Myometrial cell (primary cell): ENCODE data around the gene KLF14.

DNA sequence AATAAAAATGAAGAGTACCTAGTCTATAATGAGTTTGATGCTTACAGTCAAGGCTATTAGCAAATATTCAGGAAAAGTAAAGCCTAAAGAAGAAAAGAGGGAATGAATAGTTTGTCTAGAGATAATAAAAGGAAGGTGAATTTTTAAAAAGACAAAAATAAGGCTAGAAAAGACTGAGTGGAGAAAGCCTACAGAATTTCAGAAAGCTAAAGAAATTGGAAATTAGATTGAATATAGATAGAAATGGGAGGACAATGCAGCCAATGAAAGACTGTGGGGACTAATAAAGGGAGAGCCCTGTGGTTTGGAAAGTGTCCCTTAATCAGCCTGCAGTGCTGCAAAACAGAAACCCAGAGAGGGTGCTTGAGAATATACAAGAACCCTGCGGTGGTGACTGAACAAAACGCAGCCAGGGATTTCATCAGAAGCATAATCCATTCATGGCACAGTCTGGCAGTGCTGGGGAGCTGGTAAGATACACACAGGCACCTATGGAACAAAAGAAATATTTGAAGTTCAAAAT is 19.2 kb downstream of the CEP41 start:
- RAMPAGE, long total RNA: no peak

DNA sequence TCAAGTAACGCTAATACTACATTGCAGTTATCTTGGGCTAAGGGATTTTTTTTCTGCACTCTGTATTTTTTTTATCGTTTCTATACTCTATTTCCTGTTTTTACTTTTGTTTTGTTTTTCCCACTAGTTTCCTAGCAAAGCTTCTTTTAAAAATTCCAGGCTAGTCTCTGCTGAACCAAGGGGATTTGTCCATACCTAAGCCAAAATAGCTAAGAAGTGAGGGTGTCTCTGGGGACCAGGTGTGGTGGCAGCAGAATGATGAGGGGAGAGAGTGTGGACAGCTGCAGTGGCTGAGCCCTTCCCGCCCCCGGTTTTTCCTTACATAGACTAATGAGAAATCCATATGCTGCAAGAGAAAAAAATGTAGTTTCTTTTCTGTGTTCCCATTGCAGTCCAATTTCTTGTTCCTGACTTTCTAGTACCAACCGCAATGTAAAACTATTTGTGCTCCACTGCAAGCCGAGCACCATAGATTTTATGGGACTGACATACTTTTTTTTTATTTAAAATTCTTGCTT is 10.1 kb downstream of the CEP41 start:
- RAMPAGE, long total RNA: no peak

GRCh38 chr7:130490746-130491587 is 918 bp upstream of the MEST start:
- RAMPAGE, long total RNA: no peak

- RAMPAGE, long total RNA: no peak
These were observed 29.0 kb downstream of the MEST start for GRCh38 chr7:130520648-130521423.

- RAMPAGE, long total RNA: no peak
These were observed 46.9 kb downstream of the MEST start for GRCh38 chr7:130538382-130539532.

GRCh38 chr7:130733388-130734505 is at the start of gene KLF14:
KLF14 (minus strand) TSS chr7:130734207.
- RAMPAGE, long total RNA: no peak

- RAMPAGE, long total RNA: no peak
These were observed 141.2 kb upstream of the KLF14 start for GRCh38 chr7:130875020-130875708.

- RAMPAGE, long total RNA: no peak
These were observed 180.5 kb upstream of the KLF14 start for GRCh38 chr7:130914344-130914974.

GRCh38 chr7:130935433-130936199 is 201.6 kb upstream of the KLF14 start:
- RAMPAGE, long total RNA: no peak

DNA sequence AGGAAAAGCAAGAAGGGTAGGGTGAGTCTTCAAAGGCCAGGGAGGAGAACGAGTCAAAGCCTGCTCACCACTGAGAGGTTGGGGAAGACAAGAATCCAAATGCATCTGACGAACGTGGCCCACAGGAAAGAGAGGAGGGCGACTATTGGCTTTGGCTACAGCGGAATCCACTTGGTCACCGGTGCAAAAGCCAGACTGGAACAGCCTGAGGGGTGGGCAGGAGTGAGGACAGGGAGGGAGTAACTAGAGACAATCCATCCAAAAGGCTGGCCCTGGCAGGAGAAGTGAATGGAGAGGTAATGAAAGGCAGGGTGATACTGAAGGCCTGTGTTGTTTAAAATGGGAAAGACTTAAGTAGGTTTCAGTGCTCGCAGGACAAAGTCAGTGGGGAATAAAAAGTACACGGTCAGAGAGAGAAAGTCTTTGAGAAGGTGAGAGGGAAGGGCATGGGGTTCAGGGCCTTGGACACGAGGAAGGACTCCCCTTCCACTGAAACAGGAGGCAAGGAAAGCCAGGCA is 216.9 kb upstream of the KLF14 start:
- RAMPAGE, long total RNA: no peak

GRCh38 chr7:130957195-130957548 is 223.2 kb upstream of the KLF14 start:
- RAMPAGE, long total RNA: no peak

DNA sequence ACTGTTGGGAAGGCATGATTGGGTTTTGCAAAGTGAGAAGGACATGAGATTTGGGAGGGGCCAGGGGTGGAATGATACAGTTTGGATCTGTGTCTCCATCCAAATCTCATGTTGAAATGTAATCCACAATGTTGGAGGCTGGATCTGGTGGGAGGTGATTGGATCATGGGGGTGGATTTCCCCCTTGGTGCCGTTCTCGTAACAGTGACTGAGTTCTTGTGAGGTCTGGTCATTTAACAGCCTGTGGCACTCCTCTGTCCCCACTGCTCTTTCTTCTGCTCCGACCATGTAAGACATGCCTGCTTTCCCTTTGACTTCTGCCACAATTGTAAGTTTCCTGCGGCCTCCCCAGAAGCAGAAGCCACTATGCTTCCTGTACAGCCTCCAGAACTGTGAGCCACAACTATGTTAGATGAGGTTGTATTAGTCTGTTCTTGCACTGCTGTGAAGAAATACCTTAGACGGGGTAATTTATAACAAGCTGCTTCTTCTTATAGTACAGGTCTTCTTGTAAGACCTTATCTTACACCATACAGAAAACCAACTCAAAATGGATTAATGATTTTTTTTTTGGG is 241.7 kb upstream of the KLF14 start:
- RAMPAGE, long total RNA: no peak

DNA sequence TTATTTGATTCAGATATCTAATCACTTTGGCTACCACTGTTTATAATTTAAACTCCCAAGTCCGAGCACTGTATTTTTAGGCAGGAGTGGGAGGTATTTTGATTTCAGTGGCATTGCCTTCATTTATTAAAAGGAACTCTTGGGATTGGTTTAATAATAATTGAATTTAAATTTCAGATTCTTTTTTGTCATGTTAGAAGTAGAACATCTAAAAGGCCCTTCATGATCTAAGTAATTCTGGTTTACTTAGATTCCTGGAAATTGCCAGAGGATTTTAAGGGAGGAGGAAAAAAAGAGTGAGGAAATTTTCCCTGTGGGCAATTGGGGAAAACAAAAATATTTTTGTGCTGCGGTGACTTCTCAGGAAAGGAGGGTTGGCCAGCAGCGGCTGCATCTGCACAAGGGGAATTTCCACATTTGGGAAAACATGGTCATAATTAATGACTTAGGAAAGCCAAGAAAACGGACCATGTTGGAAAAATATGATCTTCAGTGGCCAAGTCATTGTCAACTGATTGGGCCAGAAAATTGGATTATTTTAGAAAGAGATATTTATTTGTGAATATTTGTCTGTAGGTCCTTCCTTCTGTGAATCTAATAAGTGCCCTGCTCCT is 124.5 kb upstream of the MKLN1 start:
- RAMPAGE, long total RNA: no peak

DNA sequence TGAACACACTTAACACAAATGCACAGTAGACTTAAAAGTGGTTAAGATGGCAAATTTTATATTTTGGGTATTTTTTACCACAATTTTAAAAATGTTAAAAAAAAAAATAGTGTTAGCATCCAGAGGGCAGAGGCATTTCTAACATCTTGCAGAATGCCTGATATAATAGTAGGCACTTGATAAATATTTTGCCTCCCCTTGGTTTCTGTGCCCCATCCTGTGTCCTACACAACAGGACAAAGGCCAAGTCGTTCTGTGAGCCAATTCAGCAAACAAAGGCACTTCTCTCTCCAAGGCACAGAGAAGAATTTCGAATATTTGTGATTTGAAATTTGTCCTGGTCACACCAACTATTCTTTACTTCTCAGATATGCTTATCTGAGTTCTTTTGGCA is 108.5 kb upstream of the MKLN1 start:
- RAMPAGE, long total RNA: no peak

GRCh38 chr7:131225374-131226636 is 101.9 kb upstream of the MKLN1 start:
- RAMPAGE, long total RNA: no peak

- RAMPAGE, long total RNA: no peak
These were observed 43.0 kb downstream of the PODXL start for GRCh38 chr7:131513422-131513848.

DNA sequence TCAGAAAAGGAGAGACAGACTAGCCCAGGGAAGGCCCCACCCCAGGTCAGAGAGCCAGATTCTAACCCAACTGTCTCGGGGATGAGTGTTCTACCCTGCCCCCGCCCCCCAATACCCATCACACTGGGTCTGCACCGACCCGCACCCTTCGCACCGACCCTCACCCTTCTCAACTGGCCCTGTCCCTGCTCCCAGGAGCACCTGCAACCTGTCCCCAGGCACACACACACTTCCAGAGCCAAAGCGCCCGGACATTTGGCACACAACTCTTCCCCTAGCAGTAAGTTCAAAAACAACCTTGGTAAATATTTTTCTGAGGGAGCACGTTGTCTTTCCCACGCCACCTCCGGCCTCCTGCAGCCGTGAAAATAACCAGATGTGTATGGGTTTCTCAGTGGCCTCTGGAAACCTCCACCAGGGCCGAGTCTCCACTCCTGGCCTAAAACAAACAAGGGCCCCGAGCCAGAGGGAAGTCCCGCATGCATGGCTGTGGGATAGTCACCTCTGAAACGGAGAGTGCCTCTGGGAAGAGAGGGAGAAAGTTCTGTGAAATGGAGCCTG is 16.0 kb downstream of the PODXL start:
- RAMPAGE, long total RNA: no peak

DNA sequence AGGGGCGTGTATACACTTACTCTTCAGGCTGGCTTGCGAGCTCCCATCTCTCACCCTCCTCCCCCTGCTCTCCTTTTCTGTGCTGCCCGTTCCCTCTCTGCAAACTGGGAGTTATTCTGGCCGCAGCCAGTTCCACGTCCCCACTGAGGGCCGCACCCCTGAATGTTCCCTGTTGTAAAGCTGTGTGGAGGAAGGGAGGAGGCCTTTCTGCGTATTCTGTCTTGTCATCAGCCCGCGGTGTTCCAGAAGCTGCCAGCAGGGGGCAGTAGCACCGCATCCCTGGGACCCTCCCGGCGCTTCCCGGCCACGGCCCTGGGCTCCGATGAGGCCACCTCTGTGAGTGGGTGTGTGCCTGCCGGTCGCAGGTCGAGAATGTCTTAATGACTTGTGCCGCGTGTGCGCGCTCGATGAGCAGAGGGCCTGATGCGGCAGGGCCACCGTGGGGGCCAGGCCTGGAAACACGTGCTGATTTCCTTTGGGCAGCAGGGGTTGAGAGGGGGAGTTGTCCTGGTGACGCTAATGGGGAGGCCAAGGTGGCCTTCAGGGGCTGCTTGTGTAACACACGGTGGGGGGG is 135.6 kb upstream of the PODXL start:
- RAMPAGE, long total RNA: no peak

DNA sequence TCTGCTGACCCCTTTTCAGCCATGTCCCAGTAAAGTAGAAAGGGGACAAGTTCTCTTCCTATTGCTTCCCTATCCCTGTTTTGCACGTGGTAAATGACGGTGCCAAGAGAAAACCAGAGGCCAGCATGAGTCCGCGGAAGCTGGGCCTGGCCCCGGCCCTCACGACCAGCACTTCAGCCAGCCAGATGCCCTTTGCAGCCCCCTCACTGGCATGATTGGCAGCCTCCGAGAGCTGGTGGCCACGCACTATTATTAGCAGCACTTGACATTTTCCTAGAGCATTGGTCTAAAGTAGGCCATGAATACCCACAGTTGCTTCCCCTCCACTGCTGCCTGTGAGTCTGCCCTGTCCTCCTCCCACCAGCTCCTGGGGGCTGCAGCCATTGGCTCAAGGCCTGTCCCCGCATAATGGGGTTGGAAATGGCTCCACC is 369.1 kb downstream of the PLXNA4 start:
- RAMPAGE, long total RNA: no peak

DNA sequence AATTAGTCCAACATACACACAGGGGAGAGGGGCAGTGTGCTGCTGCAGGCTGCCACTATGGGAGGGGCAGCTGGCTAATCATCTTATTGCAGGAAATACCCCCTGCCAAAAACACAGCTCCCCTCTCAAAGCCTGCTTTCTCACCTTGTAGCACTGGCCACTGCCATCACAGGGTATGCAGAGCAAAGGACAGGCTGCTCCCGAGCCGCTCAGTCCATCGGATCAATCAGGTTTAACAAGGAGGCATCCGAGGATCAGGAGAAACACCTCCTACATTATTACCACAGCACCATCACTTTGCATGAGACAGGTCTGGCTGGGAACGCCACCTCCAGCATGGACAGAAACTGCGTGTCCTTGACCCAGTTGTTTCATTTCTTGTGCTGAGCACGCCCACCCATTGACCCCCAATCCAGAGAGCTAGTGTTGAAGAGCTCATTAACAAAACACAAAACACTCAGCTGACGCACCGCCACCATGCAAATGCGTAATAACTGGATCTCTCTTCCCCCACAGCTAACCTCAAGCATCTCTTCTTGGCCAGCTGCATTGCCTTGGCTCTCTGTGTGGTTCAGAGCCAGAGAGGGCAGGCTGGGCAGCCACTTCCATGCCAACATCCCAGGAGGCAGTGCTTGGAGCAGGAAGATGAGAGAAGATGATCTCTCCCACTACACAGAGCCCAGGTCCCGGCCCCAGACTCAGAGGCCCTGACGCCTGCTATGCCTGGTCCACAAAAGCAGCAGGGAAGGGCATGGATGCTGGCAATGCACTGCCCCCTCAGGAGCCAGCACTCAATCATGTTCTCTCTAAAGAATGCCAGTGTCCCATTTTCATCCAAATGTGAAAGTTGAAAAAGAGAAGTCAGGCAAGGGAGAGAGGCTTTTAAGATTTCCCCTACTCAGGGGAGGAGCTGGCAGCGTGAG is 173.5 kb downstream of the PLXNA4 start:
- RAMPAGE, long total RNA: no peak